ENCODE data around the gene VTCN1.

GRCh38 chr1:116433165-116434137, 60.4 kb downstream of the ATP1A1 start:
- PRO-cap: no peak

DNA sequence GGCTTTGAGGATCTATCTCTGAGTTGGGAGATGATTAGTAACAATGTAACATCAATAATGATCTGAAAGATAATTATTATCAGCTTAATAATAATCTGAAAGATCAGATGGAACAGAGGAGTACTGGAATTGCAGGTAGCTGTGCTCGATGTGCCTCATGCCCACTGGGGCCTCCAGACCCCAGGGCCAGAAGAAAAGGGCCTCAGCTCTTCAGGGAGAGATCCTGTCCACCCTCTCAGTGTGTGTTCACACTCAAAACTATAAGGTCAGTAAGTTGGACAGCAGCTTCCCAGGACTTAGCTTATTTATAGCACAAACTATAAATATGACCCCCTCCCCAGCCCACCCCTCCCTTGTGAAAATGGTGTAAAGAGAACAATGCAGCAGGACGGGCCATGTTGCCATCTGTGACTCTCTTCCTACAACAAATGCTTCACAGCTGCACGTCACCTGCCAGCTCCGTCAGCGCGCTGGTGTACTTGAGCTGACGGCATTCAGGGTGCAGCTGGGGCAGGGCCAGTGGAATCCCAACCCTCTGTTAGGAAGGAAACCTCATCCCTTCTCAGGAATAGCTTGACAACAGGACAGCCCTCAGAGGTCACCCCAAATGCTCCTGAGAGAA, 84.7 kb downstream of the ATP1A1 start:
- PRO-cap: no peak

DNA sequence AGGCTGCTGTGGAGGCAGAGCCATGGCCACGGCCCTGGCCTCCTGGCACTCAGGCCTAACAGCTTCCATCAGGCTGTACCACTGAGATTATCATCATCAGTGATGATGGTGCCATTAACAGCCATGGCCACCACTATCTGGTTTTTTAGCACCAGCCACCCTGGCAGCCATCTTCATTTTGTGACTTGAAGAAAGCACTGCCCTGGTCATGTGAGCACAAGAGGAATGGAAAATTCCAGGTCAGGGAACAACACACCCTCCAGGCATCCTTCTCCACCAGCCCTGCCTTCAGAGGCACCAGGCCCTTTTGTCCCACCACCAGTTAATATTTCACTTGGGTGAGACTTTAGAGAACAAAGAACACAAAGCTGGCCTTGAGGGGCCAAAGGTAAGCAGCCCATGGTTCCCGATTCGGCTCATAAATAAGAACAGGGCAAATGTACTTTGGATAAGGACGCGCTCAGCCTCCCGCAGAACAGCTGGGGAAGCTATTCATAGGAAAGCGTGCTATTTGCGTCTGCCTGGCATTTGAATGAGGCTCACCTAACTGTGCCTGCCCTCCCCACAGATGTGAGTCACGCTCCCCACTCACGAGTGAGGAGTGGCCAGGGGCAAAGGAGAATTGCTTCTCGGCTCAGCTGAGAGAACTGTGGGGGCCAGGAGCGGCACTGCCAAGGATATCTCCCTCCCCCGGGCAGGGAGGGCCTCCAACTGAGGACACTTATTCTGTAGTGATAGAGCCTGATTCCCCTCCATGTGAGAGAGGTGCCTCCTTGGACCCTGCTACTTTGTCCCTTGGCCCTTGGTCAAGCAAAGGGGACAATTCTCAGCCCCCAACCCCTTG, 95.6 kb downstream of the CD58 start:
- PRO-cap: no peak

- PRO-cap: no peak
These were observed 85.8 kb downstream of the CD58 start for GRCh38 chr1:116484946-116485445.

DNA sequence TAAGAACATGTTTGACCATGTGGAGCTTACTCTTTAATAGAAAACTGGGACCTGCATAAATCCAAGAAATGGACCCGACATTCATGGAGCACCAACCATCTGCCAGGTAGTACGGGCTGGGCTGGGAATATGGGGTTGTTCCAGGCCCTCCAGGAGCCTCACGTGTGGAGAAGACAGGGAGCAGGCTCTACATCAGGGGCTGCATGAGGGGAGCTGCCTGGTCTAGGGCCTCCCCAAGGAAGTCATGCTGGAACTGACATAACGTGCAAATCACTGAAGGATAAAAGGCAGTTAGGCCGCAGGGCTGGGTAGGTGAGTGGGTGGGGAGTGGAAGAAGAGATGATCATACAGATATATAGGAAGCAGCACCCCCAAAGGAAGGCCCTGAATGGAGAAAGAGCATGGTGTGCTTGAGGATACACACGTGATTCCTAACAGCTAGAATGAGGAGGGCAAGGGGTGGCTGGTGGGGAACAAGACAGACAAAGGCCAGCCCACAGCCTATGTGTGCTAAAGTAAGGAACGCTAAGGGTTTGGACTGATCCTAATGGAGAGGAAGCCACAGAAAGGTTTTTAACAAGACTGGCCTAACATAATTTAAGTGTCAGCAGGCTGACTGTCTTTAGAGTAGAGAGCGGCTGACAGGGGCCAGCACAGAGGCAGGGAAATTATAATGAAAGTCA, 26.0 kb downstream of the CD58 start:
- PRO-cap: no peak

GRCh38 chr1:116564729-116565675, 5.8 kb downstream of the CD58 start:
- PRO-cap: no peak

DNA sequence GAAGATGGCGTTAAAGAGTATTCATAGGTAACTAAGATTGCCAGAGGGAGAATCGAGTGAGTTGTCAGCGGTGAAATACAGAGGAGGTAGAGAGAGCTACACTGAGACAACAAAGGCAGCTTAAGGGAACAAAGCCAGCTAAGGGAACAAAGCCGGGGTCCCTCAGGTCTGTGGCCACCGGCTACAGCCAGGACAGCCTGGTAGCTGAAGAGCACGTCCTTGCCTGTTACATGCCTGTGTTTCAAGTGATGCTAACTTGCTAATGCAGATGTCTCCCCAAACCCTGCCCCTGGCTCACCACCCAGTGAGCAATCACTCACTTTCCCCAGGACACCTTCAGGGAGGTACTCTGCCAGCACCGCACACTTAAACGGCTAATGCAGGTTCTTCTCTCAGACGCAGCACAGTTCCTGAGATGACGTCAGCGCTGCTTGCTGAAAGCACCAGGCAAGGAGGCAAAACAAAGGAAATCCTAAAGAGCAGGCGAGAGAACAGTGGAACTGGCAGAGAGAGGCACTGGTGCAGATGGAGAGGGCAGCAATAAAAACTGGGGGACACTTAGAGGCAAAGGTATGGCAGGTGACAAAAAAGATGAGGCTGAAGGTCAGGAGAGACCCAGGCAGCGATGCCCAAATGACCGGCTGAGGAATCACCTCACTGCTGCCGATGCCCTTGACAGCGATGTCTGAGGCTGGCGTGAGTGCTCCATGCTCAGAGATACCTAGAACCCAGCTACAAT, 20.8 kb downstream of the IGSF3 start:
- PRO-cap: no peak

GRCh38 chr1:116722395-116722770, 31.8 kb upstream of the CD2 start:
- PRO-cap: no peak

- PRO-cap: no peak
These were observed 16.3 kb upstream of the CD2 start for GRCh38 chr1:116737917-116738289.

DNA sequence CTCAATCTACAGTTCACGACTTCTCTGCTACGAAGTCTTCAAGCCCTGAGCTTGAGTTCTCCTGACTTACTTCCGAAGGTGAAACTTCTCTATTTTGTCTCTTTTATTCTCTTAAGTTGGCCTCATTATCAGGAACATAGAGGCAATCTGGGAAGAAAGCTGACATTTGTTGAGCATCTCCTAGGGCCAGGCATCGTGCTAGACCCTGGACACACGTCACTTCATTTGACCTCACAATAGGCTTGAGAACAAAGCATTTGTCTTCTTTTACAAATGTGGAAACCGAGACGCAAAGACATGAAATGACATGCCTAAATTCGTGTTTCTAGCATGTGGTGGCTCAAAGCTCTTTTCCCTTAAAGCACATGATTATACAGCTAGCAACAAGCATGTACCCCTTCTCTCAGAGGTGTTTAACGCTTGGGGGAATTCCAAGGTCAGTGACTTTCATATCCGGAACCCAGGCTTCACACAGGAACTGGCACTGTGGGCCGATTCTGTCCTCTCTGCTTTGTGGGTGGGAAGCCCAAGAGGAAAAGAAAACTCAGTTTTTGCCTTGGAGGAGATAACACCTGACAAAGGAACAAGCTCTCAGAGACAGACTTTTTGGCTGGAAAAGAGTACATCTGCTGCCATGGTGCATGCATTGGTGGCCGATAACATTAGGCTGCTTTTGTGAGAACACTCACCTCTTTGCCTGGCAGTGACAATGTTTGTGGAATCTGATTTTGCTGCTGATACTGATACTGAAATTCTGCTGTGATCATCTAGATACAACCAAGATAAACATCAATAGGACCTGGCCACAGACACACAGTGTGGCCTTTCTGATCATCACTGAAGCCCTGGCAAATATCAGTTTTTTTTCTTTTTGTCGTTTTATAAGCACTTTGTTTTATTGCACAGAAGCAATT, 15.4 kb upstream of the CD2 start:
- PRO-cap: no peak

DNA sequence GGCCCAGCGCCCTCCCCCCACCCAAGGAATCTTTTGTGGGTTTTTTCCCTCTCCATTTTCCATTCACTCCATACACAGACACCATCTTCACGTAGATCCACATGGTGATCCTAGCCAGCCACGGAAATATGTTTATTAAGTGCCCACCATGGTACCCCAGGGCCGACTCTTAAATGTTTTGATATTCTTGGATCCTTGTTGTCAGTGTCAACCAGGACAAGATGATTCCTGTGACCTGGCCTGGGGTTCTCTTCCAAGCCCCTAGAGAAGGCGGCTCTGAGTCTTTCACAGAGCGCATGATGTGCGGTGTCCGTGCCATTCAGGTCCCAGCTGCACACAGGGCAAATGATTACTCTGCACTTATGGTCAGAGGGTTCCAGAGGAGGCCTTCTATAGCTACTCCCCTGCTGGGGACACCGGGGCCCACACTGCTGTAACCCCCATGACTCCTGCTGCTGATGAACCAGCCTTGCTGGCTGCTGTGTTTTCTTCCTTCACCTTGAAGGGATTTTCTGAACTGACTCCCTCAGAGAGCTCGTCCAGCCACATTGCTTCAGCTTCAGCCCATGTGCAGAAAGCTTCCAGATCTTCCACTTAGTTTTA, 1.4 kb downstream of the PTGFRN start:
- PRO-cap: no peak

DNA sequence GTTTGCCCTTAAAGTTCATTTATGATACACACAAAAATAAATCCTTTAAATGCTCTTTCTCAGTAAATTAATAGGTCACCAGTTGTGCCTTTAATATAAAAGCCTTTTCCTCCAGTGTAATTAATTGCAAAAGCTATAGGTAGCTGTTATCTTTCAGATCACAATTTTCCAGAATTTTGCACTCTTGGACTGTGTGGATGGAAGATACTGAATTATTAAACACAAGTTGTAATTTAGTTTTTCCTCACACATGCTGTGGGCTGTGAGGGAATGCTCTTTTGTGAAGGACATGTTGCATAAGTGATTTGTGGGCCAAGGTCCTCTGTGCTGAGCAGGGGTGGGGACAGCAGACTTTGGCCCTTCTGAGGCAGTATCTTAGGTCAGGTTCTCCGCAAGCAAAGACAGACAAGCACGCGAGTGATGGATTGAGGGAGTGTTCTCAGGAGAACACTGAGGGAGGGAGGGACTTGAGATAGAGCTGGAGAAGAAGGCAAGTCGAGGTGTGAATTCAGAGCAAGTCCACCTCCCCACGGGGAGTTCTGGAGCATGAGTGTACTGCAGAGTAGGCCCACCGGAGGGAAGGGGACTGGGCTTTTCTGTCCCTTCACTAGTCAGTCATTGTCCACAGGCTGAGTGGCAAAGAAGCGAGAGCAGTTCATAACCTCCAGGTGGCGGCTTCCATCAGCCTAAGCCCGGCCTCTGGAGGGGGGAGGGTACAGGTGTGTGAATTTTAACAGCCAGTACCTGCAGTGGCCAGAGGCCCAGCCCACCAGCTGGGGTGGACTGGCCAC, 19.2 kb upstream of the CD101 start:
- PRO-cap: no peak

DNA sequence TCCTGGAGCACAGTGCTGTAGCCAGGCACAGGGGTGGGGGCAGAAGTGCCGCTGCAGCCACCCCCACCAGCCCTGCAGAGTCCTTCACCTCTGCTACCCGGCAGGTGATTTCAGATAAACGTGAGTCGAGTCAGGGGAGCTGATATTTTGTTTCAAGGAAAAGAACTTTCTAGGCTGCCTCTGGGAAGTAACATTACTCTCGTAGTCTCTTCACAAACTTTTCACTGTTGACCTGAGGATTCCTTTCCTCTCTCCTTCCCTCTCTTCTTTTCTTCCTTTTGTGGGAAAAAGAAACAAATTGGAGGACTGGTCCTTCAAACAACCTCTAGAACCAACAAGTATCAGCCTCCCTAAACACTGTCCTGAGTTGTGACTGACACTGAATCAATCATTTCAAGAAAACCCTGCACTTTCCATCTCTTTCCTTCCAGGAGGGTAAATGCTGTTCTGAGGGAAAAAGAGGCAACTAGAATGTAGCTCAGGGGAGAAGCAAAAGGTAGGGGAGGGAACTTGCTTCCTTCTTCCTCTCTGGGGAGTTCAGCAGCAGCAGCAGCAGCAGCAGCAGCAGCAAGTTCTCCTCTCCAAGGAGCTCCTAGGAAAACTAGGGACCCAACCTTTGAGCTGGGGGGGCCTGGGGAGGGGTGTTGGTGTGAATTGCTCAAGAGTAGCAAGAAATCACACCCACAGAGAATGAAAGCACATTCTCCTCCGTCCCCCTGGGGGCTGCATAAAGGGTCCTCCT, 881 bp downstream of the VTCN1 start:
- PRO-cap: no peak

DNA sequence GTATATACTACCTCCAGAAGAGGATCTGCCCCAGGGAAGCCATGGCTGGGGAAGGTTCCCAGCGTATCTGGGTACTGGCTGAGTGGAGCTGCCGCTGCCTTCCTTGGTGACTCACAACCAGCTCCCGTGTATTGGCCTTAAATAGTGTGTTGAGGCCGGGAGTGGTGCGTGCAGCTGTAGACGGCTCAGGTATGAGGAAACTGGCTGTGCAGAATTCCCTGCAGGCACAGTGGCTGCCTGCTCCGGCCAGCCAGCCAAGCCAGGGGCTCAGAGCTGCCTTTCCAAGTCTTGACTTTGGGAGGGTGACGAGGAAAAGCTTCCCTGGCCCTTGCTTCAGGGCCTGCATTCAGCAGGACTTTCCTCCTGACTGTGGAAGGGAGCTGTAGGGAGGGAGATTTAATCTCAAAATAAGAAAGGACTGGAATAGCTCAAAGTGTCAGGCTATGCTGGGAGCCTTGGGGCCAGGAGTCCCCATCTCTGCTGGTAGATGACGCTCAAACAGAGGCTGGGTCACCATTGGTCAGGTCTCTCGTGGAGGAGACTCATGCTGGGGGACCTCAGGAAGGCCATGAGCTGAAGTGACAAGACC, at the start of gene VTCN1:
VTCN1 (minus strand) TSS at position 115 of the 589 bp plus-strand sequence.
- PRO-cap: unidirectional peak, minus-strand start at position 115 of the sequence

GRCh38 chr1:117368665-117369096, 1.4 kb downstream of the MAN1A2 start:
- PRO-cap: no peak

DNA sequence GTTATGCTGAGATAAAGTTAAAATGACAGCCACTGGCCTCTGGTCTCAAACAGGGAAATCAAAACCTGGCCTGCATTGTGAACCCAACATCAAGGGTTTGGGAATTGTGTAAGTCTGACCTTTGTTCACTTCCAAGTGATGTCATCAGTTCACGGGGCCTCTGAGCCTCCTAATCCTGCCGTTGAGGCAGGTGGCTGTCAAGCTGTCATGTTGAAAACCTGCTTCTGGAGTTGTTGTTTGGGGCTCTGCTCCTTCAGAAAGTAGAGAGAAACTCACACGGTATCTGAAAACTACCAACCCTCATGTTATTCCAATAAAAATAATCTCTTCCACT, 61.0 kb upstream of the TENT5C start:
- PRO-cap: no peak

DNA sequence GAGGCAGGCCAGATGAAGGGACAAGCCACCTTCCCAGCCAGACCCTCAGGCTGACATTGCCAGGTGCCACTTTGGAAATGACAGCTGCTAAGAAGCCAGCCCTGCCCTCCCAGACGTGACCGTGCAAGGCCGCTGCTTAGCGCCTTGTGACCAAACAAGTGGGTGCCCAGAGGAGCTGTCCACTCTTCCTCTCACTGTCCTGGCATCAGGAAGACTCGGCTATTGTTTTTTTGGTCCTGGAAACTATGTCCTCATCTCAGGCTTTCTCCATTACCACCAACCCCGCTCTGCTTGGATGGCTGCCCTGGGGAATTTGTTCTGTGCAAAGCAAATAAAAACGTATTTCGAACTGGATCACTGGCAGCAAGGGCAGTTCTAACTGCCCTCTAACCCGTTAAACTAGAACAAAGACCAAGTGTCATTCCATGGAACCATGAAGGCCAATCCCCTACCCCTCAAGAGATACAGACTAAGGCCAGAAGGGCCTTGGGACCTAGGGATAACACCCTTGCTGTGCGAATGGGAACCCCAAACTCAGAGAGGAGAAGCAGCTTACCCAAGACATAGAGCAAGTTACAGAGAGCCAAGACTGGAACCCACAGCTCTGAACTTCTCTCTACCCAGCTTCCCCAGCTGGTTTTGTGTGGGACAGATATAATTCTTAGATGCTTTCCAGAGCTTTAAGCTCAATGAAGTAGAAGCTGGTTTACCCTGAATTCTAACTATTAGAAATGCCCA, 13.6 kb upstream of the TENT5C start:
- PRO-cap: no peak

- PRO-cap: no peak
These were observed 3.9 kb downstream of the TENT5C start for GRCh38 chr1:117609465-117610471.

DNA sequence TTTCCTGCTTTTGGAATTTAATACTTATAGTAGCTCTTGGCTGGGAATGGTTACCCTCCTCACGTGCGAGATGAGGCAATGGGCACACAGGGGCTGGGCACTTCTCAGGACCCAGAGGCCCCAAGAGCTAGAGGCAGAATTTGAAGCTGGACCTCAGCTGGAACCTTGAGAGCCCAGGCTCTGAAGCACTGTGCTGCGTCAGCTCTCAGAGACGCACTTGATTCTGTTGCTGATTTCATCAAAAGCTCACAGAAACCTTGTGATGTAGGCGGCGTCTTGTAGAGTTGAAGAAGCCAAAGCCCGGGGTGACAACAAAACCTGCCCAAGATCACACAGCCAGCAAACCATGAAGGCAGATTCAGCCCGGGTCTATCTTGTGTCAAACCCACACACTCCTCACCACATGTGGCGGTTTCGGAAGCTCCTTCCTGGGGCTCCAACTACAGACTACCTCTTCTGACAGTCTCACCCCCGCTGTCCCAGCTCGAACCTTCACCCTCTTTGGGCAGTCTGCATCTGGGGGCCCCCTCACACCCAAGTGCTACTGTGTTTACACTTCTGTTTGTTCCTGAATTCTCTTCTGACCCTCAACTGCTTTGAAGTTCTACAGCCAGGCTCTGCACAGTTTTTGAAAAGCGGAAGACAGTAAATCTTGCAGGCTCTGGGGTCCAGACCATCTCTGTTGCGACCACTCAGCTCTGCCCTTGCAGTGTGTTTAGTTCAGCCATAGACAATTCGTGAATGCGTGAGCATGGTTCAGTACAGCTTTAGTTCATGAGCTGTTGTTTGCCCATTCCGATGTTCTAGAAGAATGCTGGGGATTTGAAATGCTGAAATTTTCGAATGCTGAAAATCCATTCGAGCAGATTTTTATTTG, 50.4 kb downstream of the TENT5C start:
- PRO-cap: no peak

DNA sequence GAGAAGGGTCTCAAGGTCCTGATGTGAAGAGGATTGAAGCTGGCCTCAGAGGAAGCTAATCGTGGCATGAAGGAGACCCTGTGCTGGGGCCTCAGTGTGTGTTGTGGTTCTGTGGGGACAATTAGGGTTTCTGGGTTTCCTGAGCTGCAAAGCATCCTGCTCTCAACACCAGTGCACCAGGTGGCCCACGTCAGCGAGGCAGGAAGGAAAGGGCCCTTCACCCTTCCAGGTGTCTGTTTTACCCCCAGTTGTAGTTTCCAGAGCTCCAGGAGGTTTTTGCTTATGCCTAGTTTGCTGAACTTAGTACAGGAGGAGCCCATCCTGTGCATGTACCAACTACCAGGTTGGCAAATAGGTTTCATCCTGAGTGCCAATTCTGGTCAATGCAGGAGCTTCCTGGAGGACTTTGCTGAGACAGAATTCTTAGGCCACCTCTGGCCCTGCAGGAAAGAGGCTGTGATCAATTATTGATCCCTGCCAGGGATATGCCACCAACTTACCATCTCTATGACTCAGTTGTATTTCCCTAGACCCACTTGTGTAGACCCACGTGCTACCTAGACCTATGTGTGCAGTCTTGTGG, 53.0 kb downstream of the TENT5C start:
- PRO-cap: no peak

Measured in WTC11 (cell line).